ENCODE measurements around the gene PWWP2B.

GRCh38 chr10:131909795-131910422 is 9.1 kb downstream of the PPP2R2D start:
- PRO-cap, result no peak

DNA sequence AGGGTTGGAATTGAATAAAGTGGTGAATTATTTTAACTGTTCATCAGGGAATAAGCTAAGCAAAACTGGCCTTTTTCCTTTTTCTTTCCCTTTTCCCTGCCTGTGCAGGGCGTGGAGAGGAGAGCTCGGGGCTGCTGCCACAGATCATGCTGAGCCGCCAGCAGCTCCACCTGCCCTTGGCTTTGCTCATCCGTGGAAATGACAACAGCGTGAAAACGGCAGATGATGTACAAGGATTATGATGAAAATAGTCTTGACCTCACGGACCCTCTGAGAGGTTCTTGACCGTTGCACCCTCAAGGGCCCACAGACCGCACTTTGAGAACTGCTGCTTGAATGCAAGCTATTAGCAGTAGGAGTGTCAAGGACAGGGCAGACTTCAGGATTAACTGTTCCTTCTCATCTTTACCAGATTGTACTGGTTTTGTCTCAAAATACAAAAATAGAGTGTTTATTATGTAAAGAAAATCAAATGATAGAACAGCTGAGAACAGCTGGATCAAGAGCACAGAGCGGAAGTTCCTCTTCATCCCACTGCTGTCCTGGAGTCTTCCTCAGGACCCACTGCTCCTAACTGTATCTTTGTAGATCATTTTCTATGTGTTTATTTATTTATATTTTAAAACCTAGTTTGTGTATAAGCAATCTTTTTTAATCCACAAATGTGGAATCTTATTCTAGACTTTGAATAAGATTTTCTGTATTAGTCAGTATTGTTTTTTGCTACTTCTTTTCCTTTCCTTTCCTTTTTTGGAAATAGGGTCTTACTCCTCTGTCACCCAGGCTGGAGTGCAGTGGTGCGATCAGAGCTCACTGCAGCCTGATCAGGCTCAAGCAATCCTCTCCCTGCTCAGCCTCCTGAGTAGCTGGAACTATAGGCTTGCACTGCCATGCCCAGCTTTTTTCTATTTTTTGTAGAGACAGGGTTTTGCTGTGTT is 10.9 kb downstream of the PPP2R2D start:
- PRO-cap, result no peak

- PRO-cap, result no peak
Measured at GRCh38 chr10:131917950-131918975, 17.5 kb downstream of the PPP2R2D start.

DNA sequence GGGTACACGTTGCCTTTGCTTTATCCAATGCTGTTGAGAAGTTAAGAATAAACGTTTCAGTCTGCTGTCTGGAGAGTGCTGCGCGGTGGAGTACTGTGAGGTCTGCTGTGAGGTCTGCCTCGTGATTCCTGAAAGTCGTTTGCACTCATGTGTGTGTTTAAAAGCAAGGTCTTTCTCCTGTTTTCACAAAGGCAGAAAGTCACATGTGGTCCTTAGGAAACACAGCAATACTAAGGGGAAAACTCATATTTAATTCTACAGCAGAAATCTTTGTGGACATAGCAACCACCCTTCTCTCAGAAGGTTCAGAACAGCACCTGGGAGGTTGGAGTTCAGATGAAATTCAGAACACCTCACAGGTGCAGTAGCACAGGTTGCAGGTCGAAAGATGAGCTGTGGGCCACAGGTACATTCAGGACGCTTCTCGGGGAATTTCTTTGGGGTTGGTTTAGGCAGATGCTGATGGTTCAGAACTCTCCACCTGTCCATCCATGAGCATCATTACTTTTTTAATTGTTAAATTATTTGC is 39.9 kb downstream of the PPP2R2D start:
- PRO-cap, result no peak

DNA sequence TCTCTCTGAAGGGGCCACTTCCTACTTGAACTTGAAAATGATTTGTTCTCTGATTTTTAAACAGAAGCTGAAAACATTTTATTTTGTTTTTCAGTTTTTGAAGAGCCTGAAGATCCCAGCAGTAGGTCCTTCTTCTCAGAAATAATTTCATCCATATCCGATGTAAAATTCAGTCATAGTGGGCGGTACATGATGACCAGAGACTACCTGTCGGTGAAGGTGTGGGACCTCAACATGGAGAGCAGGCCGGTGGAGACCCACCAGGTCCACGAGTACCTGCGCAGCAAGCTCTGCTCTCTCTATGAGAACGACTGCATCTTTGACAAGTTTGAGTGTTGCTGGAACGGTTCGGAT is 34.3 kb downstream of the BNIP3 start:
- PRO-cap, result no peak

DNA sequence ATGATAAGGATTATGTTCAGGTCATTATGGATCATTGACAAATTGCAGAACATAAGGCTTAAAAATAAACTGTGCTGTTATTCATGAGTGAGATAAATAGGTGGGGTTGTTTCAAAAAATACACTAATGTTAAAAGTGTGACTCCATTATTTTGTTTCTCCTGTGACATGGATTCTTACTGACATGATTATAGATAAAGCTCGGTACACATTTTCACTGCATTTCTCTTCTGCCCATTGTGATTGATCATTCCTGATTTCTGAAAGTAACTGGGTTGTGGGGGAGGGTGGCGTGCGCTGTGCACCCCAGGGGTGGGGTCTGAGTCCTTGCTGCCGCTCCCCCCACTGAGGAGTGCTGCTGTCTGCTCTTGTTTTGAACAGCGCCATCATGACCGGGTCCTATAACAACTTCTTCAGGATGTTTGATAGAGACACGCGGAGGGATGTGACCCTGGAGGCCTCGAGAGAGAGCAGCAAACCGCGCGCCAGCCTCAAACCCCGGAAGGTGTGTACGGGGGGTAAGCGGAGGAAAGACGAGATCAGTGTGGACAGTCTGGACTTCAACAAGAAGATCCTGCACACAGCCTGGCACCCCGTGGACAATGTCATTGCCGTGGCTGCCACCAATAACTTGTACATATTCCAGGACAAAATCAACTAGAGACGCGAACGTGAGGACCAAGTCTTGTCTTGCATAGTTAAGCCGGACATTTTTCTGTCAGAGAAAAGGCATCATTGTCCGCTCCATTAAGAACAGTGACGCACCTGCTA is 26.2 kb downstream of the BNIP3 start:
- PRO-cap, result no peak

DNA sequence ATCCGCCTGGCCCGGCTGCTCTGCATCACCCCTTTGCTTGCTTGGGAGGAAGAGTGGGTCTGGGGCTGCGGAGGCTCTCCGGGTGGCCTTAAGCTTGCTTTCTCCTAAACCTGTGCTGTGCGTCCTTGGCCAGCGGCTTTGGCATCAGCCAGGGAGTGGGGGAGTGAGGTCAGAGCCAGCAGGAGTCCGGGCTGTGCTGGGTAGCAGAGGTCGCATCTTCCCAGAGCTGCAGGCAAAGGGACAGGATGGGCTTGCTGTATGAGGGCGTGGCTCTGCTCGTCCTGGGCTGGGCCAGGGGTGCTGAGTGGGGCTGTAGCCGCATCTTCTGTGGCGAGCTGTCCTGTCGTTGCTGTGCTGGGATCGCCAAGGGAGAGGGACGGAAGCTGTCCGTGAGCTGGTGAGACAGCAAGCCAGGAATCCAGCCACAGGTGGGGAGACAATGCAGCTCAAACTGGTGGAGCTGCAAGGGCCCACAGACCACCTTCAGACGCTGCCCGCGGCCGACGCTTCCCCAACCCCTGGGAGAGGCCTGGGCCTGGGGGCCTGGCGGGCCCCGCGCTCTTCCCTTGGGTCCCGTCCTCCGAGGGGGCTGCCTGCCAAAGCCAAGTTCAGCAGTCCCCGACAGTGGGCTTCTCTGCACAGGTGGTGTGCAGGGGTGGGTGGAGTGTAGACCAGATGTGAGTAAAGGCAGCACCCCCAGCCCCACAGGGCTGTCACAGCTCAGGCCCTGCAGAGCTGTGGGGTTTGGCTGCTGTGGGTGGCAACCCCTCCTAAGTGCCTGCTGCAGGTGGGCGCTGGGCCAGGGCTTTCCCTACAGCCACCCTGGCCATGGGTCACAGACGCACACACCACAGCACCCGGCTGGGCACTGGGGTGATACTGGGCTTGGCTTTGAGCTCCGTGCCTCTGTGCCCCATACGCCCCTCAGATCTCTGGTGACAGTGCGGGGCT is 20.8 kb downstream of the BNIP3 start:
- PRO-cap, result no peak

DNA sequence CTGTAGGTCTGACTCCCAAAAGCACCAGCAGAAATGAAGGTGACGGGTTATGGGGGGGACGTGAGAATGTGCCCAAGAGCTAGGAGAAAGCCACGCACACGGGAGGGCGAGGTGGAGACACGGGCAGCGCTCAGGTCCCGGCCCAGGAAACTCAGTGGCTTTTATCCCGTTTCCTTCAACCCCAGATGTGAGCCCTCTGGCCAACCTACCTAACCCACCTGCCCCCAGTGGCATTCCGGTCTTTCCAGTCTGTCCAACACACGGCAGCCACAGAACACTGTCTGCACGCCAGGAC is 12.3 kb downstream of the BNIP3 start:
- PRO-cap, result no peak

DNA sequence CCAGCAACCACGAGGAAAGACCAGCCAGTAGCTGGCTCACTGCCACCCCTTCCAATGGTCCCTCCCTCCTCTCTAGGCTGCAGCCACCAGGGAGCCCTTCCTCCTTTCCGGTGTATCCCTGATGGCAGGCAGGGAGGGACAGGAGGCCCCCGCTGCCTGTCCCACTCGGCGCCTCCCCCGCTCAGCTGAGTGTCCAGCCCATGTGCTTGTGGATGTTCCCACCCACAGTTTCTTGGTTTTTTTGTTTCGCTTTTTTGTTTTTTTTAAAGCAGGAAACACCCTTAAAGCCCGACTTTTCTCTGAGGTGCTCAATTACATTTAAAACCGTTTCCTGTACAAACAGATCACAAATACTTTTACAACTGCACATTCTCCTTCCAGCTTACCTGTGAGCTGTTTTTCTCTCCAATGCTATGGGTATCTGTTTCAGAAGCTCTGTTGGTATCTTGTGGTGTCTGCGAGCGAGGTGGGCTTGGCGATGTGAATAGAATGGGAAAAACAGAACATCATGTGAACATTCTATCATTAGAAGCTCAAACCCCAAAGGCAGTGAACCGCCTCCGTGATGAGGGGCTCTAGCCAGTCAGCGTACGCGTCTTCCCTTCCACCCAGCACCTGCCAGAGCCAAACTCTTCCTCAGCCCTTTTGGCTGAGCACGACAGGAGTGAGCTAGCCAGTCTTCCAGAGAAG is 8.9 kb downstream of the BNIP3 start:
- PRO-cap, result no peak

DNA sequence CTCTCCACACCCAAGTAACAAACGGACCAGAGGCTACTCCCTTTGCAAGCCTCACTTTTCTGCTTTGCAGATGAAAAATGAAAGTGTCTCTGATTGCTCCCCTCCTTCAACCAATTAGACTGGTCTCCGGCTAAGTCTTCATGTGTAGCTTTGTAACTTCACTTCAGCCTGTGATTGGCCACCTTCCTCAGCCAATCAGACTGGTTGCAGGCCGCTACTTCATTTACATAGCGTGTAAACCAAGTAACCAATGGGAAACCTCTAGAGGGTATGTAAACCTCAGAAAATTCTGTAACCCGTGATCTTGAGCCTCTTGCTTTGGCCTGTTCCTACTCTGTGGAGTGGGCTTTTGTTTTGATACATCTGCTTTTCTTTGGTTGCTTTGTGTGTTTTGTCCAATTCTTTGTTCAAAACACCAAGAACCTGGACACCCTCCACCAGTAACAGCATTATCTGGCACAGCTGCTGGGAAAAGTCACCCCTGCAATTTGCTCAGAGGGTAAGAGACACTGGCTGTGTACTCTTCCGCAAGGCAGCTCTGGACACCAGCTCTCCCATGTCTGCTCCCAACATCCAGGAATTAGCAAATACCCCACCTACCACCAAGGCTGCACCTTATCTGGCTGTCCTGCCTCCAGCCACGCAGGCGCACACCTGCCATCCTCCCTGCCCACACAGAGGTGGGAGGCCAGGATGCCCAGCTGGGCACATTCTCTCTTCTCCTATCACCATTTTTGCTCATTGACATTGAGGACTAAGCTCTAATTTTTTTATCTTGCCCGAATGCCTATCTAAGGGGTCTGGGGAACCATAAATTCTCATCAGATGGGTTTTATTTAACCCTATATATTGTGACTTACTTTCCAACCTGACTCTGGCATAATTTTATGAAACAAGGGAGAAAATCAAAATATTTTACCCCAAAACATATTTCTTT is 20.1 kb upstream of the BNIP3 start:
- PRO-cap, result no peak

- PRO-cap, result no peak
Measured at GRCh38 chr10:132163574-132163883, 23.2 kb upstream of the DPYSL4 start.

- PRO-cap, result unidirectional peak, minus-strand start at chr10:132187825; unidirectional peak, minus-strand start at chr10:132188026
Measured at GRCh38 chr10:132187740-132188706, 1.3 kb downstream of the DPYSL4 start.

DNA sequence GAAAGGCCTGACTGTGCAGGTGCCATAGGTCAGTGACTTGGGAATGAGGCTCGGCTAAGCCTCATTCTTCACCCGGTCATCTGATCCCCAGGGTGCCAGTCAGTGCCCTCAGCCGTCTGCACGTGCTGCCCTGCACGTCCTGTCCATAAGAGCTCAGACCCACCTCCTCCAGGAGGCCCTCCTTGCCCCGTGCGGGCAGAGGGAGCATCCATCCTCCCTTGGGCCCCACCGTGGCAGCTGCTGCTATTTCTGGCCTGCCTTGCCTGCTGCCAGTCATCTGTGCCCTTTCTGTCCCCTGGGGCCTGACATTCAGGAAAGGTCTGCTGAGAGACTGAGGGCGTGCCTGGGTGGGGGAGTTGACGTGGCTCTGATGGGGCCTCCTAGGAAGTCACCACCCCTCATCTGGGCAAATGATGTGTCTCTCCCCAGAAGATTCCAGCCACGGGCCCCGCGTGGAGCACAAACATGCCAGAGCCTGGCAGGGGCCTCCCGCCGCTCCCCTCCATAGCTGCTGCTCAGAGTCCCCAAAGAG is 21.7 kb downstream of the DPYSL4 start:
- PRO-cap, result no peak

DNA sequence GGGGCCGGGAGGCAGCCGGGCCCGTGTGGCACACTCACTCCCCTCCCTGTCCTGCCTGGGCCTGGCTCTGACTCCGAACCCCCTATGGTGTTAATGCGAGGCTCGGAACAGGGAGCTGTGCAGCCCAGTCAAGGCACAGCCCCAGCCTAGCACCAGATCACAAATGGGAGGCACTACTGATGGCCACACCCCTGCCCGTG is 36.9 kb downstream of the DPYSL4 start:
- PRO-cap, result no peak

DNA sequence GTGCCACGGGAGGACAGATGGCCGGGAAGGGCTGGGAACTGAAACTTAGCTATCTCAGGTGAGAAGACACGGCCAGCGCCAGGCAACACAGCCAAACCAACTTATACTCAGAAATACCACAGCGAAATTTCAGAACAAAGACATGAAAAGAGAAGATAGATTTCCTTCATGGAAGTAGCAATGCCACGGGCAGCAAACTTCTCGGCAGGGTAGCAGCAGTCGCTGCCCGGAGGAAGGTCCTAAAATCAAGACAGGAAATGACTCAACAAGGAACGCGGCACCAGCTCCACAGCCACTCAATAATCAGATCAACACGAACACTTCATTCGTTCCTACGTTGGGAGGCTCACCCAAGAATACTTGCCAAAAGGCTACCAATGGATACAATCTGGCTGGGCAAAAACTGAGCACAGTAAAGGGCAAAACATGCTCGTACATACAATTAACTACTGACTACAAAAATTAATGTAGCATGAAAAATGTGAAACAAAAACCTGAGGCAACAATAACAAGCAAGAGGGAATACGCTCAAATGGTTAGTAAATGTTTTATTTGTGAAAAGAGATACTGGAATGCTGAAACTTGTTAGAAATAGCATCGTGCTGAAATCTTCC is 2.1 kb upstream of the LRRC27 start:
- PRO-cap, result unidirectional peak, plus-strand start at position 306 of the sequence

DNA sequence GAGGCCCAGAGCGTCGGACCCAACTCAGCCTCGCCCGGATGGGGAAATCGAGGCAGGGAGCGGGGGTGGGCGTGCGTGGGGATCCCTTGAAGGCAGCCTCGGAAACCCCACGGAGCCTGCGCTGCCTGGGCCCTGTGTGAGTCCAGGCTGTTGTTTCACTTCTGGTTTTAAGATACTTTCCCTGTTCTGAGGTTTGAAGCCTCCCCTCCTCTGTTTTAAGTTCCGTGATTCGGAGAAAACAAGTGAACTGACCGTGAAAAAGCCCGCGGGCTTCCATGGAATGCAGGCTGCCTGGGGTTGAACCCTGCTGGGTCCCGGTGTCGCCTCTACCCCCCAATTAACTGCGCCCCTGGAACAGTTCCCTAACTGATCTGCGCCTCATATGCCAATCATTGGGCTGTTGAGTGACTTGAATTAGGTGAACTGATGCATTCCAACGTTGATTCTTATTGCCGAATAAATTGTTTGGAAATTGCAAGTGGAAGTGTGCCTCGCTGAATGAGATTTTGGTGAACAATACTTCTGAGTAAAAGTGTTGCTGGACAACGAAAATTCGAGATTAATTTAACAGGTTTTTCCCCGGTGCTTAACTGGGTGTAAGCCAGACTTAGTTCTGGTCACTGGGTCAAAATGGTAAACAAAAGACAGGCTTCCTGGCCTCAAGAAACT is 542 bp downstream of the LRRC27 start:
- PRO-cap, result unidirectional peak, minus-strand start at position 142 of the sequence

GRCh38 chr10:132394649-132395327 is 2.2 kb upstream of the PWWP2B start:
- PRO-cap, result no peak

- PRO-cap, result bidirectional peak, plus-strand start at chr10:132397195, minus-strand start at chr10:132397095
Measured at GRCh38 chr10:132396900-132397974, at the start of gene PWWP2B. Gene PWWP2B, plus strand, starts transcription at chr10:132397200.

DNA sequence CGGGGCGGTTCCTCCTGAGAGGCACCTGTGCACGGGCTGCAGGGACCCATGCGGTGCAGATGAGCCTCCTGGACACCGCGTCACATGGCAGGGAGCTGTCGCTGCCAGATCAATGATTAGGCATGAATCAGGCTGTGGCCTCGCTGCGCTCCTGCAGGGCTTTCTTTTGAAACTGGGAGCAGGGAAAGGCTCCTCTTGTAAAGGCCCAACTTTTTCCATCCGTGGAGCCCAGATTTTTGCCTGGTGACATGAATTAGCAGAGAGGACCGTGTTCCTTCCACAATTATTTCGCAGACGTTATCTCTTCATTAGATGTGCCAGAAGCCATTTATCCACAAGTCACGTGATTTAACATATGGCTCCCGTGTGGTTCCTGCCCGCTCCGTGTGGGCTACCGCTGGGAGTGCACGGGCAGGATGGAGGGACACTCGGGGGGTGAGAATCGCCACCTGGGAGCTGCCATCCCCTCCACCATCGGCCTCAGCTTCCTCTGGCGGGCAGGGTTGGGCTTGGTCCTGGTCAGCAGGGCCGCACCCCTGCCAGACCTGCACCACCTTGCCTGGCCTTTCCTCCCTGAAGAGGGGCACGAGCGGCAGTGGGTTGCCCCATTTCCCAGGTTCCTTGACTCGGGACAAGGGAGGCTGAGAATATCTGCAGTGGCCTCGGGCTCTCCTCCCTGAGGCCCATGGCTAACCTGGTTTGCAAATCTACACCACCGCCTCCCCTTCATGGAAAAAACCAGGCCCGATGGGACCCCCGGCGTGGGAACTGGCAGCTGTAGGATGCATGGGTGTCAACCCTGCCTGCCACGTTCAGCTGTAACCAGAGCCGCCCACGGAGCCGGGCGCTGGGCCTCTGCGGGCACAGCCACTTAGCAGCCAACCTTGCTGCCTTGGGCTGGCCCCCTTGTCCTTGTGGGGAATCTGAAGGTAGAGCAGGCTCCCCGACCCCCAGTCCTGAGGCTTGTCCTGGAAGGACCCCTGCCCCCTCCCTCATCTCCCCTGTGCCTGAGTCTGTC is 1.3 kb downstream of the PWWP2B start:
- PRO-cap, result no peak

GRCh38 chr10:132420284-132420443 is 23.2 kb downstream of the PWWP2B start:
- PRO-cap, result no peak

Data from endothelial cell (in vitro differentiated cells).